Myometrial cell (primary cell): Measurements from ENCODE around the genes SCUBE3 and LHFPL5.

DNA sequence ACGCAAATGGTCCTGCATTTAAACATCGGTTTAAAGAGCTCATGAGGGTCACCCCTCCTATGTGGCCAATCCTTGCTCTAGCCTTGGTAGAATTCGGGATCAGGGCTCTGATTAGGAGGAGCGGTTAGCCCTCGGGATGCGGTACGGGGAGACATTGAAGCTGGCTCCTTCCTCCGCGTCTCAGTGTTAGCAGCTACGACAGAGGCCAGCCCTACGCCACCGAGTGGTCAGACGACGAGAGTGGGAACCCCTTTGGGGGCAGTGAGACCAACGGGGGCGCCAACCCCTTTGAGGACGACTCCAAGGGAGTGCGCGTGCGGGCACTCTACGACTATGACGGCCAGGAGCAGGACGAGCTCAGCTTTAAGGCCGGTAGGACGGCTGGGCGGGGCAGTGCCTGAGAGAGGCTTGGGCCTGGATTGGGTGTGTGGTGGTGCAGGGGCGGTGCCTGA lies 24.7 kb downstream of the SPDEF start:
- RAMPAGE, long total RNA = no peak

DNA sequence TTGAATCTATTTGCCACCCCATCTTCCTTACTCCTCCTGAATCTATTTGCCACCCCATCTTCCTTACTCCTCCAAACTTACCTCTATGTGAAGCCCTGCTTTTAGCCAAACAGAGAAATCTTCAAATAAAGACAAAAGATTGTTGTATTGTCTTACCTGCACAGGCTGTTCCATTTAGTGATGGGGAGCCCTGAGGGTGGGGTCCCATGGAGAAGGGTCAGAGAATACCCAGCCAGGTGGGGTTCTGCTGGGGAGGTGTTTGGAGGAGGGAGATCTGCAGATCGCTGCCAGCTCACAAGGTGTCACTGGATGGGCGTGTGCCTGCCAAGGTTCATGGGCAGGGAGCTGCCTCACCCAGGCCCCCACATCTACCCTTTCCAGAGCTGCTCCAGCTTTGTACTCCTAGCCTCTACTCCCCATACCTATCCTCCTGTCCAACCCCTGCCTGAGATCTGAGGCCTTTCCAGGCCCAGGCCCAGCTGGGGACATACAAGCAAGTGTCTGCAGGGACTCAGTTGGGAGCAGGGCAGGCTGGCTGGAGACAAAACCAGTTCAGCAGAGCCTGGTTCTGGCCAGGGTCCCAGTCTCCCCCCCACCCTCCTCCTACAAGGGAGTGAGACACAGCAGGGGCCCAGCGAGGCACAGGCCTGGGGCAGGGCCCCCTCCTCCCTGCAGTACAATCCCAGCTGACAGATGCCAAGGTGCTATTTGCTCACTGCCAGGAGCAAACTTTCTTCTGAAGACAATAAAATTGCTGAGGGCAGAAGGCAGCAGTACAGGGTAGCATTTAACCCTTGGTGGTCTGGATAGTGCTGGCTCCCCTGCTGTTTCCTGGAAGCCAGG lies 19.8 kb downstream of the SPDEF start:
- RAMPAGE, long total RNA = no peak

- RAMPAGE, long total RNA = no peak
Observed at GRCh38 chr6:34588646-34589761, 32.9 kb upstream of the SPDEF start.

DNA sequence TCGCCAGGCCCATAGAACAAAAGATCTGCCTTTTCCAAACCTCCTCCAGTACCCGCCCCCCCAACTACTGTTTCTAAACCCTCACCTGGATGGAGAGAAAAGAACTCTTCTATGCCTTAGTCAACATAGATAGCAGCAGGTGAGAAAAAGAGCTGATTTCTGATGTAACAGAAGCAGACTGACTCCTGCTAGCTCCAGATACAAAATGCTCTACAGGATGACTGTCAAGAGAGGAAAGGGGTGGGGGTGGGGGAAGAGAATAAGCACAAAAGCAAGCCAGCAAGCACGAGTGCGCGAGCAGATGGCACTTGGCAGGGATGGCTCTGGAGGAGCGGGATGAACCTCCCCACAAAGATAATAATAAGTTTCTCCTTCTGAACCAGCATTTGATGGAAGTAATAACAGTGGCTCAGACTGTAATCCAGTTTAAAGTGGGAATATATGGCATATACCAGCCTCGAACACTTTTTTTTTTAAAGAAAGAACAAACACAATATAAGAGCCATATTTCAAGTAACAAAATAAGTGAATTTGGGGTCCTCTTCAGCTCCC lies 45.6 kb upstream of the SPDEF start:
- RAMPAGE, long total RNA = no peak

GRCh38 chr6:34760017-34760689 lies 2.8 kb downstream of the SNRPC start:
- RAMPAGE, long total RNA = no peak

GRCh38 chr6:34835832-34836501 lies 44.1 kb downstream of the BLTP3A start:
- RAMPAGE, long total RNA = no peak

DNA sequence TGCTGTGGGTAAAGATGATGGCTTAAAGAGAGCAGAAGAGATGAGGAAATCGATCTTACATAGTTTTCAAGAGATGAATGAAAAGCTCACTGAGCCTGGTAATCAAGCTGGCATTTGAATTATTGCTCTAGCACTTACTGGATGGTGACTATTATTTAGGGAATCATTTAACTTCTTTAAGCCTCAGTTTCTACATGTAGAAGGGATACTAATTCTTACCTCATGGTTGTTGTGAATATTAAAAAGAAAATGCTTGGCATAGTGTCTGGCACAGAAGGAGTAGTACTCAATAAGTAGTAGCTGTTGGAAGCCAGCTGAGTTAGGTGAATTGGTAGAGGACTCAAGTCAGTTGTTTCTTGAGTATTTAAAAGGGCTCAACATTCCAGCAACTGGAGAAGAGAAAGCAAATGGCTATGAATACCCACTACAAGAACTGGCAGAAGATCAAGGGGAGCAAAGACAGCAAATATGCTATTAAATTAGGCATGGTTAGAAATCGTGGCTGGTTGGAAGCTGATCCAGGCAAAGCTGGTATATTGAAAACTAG lies 121.9 kb downstream of the ANKS1A start:
- RAMPAGE, long total RNA = no peak

GRCh38 chr6:35026122-35026681 lies 114.9 kb downstream of the TCP11 start:
- RAMPAGE, long total RNA = no peak

GRCh38 chr6:35044794-35045701 lies 96.1 kb downstream of the TCP11 start:
- RAMPAGE, long total RNA = no peak

GRCh38 chr6:35057874-35058570 lies 83.1 kb downstream of the TCP11 start:
- RAMPAGE, long total RNA = no peak

DNA sequence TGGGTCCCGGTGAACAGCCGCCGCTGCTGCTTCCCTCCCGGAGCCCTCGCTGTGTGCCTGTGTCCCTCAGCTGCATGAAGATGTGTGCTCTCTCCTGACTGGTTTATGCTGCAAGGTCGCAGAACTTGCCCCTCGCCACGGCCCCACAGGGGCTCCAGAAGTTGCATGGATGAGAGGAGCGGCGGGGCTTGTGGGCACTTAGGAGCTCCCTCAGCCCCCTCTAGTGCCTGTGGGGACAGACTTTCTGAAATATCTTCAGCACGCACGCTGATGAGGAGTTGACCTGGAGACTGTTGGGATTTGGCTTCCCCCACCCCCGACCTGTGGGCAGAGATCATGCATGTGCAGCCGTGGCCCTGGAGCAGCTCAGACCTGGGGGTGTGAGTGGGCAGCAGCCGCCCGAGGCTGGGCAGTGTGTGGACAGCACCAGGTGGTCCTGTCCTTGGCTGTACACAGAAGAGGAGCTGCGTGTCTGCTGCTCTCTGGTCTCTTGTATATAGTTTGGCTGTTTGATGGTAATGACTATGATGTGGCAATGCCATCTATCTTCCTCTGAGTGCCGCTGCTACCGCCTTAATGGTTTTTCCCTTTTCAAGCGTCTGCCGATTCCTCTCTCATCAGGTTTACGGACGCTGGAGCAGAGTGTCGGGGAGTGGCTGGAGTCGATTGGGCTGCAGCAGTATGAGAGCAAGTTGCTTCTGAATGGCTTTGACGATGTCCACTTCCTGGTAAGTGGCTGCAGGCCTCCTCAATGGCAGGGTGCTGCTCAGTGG lies 81.4 kb downstream of the TCP11 start:
- RAMPAGE, long total RNA = no peak

- RAMPAGE, long total RNA = no peak
Observed at GRCh38 chr6:35079201-35080062, 61.7 kb downstream of the TCP11 start.

DNA sequence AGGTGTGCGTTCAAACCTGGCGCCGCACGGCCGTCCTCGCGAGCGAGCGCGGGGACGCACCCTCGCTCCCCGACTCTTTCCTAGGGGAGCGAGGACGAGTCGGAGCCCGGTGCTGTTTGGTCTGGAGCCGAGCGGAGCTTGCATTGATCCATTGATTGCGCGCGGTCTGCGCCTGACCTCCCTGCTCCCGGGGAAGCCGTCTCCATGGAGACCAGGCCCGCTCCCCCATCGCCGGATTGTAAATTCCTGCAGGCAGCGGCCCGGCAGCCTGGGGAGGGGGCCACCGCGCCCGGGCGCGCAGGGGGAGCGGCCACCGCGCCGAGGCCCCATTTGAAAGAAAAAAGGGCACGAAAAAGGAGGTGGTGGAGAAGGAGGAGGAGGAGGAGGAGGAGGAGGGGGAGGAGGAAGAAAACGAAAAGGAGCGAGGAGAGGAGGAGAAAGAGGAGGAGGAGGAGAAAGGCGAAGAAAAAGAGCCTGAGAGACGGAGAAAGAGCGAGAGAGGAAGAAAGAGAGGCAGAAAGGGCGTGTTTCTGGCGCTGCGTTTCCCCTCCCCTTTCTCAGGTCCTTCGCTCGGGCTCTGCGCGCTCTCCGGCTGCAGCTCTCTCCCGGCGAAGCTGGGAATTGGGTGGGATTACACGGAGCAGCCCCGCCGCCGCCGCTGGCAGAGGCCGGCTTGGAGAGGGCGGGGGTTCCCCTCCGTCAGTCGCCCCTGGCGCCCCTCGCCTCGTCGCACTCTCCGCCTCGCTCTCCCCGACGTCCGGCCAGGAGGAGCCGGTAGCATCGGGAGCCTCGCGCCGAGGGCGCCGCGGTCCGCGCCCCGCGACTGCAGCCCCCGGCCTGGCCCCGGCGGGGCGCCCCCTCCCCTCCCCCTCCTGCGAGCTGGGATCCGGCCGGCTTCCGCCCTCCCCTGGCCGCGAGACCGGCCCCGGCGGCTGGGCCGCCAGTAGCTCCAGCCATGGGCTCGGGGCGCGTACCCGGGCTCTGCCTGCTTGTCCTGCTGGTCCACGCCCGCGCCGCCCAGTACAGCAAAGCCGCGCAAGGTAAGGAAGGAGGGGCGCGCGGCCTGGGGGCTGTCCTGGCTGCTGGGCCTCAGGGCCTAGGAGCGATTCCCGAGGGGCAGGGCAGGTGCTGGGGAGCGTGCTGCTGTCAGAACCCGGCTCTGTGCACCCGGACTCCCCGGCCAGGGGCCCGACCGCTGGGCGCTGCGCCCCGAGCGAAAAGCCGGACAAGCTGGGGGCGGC lies at the start of gene SCUBE3:
Gene SCUBE3 (plus strand): TSS at position 493 of the 1,241 bp plus-strand sequence.
- RAMPAGE, long total RNA = no peak

- RAMPAGE, long total RNA = no peak
Observed at GRCh38 chr6:35346504-35347288, 4.3 kb downstream of the PPARD start.

DNA sequence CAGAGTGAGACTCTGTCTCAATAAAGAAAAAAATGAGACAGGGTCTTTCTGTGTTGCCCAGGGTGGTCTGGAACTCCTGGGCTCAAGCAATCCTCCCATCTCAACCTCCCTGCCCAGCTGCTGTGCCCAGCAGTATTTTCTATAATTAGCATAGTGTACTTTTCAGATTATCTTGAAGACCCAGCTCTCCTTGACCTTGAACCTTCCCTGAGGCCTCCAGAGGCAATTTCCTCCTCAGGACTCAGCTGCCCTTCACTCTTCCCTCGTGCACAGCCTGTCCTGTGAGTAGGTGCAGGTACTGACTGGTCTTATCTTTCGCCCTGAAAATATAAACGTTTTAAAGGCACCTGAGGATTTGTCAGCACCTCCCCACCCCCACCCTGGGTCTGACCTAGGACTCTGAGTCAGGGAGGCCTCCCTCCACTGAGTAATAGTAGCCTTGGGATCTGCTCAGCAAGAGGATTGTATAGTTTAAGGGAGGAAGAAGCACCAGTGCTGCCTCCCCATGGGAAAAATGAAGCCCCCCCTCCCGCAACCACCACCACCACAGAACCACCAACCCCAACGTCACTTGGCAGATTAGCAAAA lies 54.5 kb downstream of the PPARD start:
- RAMPAGE, long total RNA = no peak

DNA sequence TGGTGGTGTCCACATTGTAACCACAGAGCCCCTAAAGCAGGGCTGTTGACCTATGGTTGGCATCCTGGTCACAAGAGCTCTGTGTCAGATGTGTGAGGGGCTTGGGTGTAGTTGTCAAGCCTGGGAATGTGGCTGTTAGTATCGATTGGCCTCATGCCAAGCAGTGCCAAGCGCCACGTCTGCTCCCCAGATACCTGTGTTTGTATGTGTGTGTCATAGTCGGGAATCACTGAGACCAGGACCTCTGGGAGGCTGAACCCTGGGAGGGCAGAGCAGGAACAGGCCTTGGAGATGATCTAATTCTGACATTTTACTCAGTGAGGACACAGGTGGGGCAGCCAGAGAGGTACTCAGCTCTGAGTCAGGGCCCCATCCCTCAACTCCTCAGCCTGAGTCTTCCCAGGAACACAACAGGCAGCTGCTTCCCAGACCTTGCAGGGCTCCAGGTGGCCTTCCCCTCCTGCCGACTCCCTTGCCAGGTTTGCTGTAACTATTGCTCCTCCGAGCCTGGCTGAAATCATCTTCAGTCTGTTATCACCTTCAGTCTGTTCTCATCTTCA lies 51.2 kb upstream of the FANCE start:
- RAMPAGE, long total RNA = no peak

DNA sequence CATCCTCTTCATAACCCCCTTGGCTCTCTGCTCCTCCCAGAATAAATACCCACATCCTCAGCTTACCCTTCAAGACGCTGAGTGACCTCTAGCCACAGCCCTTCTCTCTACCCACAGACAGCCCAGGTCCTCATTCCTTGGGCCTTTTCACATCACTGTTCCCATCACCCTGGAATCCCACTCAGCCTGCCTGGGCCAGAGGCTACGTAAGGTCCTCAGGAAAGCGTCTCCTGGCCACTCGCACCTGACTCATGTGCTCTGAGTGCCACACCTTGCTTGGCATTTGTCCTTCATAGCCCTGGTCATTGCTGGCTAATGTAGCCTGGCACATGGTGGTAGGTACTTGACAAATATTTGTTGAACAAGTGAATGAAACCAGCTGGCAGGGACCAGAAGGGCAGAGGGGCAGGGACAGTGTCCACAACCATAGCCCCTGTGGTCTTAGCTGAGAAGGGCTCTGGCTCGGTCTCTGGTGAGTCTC lies 50.7 kb upstream of the FANCE start:
- RAMPAGE, long total RNA = no peak

DNA sequence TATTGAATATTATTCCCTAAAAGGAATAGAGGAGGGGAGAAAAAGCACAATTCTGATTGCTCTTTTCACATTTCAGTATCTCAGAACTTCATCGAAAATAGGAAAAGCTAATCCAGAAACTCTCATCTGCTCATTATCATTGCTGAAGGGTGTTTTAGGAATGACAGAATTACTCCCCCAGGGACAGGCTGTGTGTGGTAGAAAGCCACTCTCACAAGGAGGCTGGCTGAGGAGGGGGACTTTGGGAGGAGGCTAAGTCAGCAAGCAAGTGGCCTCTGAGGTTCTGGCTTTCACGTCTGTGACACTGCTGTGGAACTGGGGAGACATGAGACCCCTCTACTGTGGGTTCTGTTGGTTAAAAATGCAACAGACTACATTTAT lies 62.3 kb upstream of the TULP1 start:
- RAMPAGE, long total RNA = no peak

DNA sequence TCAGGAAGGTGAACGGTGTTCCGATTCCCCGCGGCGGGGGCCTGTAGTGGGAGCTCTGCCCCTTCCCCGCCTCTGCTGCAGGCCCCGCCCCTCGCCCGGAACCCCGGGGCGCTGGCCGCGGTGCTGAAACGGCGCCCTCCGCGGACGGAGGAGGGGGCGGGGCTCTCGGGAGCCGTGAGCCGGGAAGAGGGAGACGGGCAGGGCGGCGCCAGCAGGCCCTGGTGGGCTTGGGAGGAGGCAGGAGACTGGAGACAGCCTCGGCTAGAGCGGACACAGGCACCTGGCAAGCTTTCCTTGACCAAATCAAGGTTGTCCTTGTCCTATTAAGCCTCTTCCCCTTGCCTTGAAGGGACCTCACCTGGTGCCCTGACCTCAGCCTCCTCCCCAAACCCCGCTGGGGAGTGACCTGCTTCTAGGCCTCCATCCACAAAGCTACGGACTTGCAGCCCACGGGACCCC lies at the start of gene LHFPL5:
Gene LHFPL5 (plus strand): TSS at position 165 of the 459 bp plus-strand sequence.
- RAMPAGE, long total RNA = no peak

- RAMPAGE, long total RNA = no peak
Observed at GRCh38 chr6:35922066-35922751, 1.3 kb upstream of the SRPK1 start.